BE2C (cell line): ENCODE measurements around the genes TEPP, CSNK2A2 and GOT2.

DNA sequence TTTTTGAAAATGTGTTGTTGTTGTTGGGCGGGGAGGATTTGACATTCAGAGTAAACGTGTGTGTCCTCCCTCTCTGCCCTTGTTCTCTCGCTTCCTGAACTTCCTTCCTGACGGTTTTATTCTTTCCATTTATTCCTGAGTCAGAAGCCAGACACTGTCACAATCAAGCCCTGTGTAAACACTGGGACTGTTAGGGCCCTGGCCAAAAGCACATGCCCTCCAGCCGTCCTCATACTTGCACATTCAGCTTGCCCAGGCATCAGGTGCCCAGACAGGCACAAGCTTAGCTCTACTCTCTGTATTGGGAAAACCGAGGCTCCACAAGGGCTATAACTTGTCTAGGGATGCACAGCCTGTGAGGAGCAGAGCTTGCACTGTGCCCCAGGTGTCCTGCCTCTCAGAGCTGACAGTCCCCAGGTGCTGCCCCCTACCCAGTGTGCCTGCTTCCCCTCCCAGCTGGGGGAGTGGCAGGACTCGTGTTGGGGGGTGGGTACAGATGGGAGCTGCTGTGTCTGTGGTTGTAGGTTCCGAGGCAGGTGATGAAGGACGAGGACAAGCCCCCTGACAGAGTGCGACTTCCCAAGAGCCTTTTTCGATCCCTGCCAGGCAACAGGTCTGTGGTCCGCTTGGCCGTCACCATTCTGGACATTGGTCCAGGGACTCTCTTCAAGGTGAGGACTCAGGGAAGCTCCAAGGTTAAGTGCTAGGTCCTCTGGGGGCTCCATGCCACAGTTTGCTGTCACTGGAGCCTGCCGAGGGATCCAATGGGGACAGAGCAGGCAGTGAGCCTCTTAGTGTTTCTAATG lies 9.7 kb downstream of the ADGRG3 start:
- RRBS, result no CpG with 5 or more reads among the region's 14 CpGs

GRCh38 chr16:57756838-57757630 lies 21.5 kb downstream of the KATNB1 start:
- RRBS, result 3% methylated on average over 2 of the region's 14 CpGs

- RRBS, result 1% methylated on average over 7 of the region's 16 CpGs
These were observed 5.7 kb upstream of the KIFC3 start for GRCh38 chr16:57807911-57808558.

GRCh38 chr16:57976231-57977025 lies at the start of gene TEPP:
TSS of gene TEPP (plus strand) at chr16:57976544.
- RRBS, result no CpG with 5 or more reads among the region's 2 CpGs

GRCh38 chr16:58038284-58038511 lies 12.6 kb downstream of the MMP15 start:
- RRBS, result no CpG with 5 or more reads among the region's 15 CpGs

DNA sequence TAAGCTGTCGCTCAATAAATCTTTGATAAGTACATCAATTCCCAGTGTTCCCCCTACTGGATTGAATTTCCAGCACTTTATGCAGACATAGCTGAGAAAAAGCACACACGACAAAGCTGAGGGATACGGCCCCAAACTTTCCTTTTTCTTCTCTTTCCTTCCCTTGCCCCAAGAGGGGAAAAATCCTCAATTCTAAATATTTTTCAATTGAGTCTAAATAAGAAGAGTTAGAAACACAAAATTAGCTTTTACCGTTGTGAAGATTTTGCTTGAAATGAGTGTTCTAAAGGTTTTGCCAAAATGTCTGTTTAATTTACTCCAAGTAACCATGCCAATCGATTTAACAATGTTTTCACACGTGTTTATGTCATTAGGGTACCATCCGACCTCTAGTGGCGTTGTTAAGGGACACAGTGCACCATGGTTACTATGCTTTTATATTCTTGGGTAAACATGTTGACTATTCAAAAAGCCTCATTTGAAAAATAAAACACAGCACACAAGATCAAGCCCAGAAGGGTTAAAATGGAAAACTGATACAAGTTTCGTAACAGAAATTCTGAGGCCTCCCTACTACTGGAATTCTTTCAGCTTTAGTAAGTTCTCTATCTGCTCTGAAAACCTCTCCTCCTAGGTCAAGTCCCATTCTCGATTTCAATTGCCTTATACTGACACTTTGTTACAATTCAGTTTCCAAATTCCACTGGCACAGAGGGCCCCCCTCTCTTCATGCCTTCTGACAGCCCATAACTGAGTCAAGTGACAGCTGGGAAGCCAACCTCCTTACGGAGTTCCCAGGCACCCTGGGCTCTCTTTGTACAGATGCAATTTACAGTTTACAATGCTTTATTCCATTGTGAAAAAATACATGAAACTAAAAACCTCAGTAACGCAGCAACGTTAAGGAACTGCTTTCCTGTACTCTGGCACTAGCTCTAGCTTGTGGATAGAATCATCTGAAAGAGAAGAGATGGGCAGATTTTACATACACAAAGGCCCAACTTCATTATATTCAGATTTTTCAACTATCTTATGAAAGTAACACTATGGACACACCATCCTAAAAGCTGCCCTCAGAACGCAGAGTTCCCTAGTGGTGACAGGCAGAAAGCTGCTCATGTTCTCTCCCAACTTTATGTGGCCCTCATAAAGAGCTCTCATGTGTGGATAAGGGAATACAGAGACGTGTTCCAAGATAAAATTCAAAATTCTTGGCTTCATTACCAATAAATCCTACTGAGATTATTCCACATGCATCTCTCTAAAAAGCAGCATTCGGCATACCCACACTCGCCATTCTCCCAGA lies 2.0 kb downstream of the CFAP20 start:
- RRBS, result no CpG with 5 or more reads among the region's 17 CpGs

- RRBS, result 1% methylated on average over 35 of the region's 67 CpGs
These were observed at the start of gene CSNK2A2 for GRCh38 chr16:58197948-58198458. TSS of gene CSNK2A2 (minus strand) at chr16:58198106.

- RRBS, result no CpG with 5 or more reads among the region's 3 CpGs
These were observed 29.8 kb downstream of the SETD6 start for GRCh38 chr16:58544979-58545555.

- RRBS, result 1% methylated on average over 1 of the region's 8 CpGs
These were observed 960 bp downstream of the GOT2 start for GRCh38 chr16:58733216-58733495.

DNA sequence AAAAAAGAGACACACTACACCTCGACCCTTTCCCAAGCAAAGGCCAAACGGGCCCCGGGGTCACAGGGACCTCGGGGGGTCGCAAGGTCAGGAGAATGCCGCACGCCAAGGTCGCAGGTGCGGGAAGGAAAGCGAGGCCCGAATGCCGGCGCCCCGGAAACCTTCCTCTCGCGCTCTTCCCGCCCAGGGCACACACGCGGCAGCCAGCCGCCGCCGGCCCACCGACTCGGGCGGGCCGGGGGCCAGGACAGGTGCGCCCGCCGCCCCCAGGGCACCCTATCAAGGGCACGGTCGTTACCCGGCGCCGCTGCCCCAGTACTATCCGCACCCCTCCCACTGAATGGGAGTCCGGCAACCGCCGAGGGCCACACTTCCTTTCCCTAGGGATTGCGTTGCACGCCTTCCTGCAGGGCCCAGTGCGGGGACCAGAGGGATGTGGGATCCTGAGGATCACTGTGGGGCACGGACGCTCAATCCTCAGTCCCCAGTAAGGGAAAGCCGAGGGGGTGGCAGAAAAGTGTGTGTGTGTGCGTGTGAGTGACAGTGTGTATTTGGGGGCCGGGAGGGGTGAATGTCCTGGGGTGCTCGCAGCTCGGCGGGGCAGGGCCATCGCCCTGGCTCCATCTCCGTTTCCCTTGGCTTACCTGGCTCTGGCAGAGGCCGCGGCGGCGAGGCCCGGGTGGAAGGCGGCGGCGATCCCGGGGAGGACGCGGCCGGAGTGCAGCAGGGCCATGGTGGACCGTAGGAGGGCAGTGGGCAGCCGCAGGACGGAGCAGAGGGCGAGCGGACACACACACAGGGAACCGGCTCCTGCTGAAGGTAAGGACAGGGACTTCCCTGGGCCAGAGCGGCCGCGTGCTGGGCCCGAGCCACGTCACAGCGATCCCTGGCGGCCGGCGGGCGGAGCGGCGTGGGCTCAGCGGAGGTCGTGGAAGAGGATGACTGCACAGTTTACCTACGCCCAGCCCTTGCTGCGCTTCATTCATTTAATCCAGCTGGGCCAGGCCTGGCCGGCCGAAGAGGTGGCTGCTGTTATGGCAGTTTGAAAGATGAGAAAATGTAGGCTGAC lies at the start of gene GOT2:
TSS of gene GOT2 (minus strand) at position 821 of the 1,069 bp plus-strand sequence.
- RRBS, result 1% methylated on average over 41 of the region's 87 CpGs

DNA sequence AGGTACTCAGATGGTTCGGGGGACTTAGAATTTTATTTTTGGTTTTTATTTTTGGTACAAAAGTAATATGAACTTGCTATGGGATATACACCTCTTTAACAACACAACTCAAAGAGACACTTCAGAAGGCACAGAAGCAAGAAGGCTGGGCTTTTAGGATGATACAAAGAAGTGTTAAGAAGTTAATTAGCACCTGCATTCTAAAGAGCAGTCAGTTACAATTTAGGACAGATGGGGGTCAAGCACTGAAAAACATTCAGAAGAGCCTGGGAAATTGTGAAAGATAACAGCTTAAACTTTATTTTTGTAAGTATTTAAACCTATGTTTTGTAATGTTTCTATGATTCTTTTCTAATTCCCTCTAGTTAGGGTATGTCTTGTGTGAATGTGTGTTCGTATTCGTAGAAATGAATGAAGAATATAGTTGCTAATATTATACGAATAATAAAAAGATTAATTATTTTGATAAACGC lies 163.4 kb downstream of the CDH8 start:
- RRBS, result no CpG with 5 or more reads among the region's 5 CpGs

- RRBS, result 8% methylated on average over 19 of the region's 25 CpGs
These were observed 1.1 kb downstream of the CDH8 start for GRCh38 chr16:62035111-62035486.

GRCh38 chr16:63617110-63618522 lies 1504.2 kb downstream of the CDH11 start:
- RRBS, result 40% methylated on average over 14 of the region's 64 CpGs

DNA sequence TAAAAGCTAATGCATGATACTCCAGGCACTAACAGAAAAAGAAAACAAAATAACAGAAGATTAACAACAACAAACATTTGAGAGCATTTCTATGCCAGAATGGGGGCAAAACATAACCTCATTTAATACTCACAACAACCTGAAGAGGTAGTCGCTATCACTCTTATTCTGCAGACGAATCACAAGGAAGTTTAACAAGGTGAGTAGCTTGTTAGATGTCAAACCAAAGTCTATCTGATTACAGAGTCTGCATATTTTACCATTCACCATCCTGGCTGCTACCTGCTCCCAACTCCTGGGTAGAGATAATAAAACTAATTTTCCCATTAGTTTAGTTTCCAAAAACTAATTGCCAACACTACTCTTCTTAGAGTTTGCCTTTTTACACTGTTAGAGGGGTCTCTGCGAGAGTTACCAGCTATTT lies 904.8 kb downstream of the CDH11 start:
- RRBS, result no CpG with 5 or more reads among the region's 3 CpGs

DNA sequence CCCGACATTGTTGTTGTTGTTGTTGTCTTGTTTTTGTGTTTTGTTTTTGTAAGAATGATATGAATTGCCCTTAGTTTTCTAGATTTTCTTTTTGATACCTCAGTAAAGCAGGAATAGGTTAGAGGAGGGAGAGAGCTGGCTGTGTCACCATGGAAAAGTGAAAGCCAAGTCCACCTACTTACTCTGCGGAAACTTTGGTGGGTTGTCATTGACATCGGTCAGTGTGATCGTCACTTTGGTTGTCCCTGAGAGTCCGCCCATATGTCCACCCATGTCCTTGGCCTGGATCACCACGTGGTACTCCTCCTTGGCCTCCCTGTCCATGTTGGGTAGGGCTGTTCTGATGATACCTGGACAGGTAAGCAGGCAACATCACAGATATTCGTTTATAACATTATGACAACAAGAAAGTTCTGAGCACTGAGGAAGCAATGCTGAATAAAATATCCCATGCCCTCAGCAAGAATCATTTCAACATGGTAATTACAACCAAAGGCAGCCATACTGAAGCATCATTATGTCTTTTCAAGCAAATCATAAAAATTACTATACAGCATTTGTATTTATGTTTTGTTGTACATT lies 130.2 kb downstream of the CDH11 start:
- RRBS, result no CpG with 5 or more reads among the region's 7 CpGs

DNA sequence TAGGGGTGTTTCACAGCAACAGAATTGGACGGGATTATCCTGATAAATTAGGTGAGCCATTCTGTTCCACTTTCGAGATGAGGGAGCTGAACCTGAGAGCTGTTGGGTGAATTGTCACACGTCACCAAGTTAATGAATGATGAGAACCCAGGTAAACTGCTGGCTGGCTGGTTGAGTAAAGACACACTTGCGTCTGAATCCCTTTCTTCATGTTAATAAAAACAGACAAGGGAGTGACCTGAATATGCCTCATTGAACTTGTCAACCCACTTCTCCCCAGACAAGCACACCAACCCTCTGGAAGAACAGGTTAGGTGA lies 400.9 kb upstream of the CDH5 start:
- RRBS, result no CpG with 5 or more reads among the region's 4 CpGs

GRCh38 chr16:66135244-66135735 lies 231.2 kb upstream of the CDH5 start:
- RRBS, result no CpG with 5 or more reads among the region's 5 CpGs

- RRBS, result no CpG with 5 or more reads among the region's 12 CpGs
These were observed 118.4 kb upstream of the CDH5 start for GRCh38 chr16:66247944-66248551.

GRCh38 chr16:66359618-66360239 lies 6.8 kb upstream of the CDH5 start:
- RRBS, result no CpG with 5 or more reads among the region's 11 CpGs

DNA sequence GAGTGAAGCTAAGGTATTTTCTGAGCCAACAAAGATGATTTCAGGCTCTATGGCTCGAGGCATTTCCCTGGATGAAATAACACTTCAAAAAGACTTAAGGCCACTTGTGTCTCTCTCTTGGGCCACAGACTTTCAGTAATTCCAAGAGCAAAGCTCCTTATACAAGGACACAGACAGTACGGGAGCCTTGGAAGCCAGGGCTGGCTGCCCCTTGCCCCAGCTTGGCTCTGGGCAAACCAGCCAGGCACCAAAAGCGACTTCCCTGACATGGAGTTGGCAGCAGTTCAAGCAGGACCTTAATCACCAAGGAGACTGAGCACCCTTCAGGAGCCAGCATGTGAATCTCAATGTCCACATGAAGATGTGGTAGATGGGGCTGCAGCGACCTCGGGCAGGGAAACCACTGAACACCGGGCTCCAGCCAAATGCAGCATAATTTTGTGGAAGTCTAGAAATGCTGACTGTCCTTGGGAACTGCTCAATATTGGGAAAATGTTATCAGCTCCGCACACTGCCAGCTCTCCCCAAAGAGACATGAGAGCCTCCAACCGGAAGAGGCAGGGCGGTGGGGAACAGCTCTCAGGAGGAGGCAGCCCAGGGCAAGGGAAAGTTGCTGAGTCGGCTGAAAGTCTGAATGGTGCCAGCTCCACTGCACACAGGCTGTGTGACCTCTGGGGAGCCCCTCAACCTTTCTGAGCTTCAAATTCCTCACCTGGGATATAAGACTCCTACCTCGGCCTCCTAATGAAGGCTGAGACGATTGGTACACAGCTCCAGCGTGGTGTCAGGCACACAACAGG lies 38.9 kb downstream of the TK2 start:
- RRBS, result no CpG with 5 or more reads among the region's 13 CpGs